Foreskin keratinocyte (primary cell): ENCODE measurements around the gene POMT1.

DNA sequence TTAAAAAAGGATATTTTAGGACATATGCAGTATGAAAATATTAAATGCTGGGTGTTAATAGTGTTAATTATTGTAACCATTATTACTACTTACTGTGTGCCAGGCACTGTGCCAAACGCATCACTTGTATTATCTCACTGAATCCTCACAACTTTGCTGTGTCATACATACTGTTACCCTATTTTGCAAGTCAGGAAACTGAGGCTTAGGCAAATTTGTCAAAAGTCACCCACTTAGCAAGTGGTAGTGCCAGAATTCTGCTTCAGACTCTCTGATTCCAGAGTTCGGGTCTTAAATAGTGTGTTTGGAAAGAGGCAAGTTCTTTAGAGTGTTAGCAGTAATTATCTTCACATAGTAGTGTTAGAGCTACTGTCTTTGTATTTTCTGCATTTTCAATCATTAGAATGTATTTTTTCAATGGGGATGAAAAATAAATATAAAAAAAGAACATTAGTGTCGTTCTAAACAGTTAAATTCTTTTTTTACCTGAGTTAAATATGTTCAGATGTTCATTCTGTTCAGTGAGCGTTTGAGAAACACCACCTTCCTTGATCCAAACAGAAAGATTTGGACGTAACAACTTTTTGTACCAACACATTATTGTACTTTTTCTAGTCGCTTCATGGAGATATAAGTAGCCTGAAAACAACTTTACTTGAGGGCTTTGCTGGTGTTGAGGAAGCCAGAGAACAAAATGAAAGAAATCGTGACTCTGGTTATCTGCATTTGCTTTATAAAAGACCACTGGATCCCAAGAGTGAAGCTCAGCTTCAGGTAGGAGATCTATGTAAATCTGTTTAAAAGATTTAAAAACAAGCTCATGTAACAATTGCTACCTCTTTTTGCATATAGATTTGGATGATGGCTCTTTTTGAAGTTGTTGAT, 26.0 kb downstream of the NUP214 start:
- RAMPAGE, total RNA: no peak

DNA sequence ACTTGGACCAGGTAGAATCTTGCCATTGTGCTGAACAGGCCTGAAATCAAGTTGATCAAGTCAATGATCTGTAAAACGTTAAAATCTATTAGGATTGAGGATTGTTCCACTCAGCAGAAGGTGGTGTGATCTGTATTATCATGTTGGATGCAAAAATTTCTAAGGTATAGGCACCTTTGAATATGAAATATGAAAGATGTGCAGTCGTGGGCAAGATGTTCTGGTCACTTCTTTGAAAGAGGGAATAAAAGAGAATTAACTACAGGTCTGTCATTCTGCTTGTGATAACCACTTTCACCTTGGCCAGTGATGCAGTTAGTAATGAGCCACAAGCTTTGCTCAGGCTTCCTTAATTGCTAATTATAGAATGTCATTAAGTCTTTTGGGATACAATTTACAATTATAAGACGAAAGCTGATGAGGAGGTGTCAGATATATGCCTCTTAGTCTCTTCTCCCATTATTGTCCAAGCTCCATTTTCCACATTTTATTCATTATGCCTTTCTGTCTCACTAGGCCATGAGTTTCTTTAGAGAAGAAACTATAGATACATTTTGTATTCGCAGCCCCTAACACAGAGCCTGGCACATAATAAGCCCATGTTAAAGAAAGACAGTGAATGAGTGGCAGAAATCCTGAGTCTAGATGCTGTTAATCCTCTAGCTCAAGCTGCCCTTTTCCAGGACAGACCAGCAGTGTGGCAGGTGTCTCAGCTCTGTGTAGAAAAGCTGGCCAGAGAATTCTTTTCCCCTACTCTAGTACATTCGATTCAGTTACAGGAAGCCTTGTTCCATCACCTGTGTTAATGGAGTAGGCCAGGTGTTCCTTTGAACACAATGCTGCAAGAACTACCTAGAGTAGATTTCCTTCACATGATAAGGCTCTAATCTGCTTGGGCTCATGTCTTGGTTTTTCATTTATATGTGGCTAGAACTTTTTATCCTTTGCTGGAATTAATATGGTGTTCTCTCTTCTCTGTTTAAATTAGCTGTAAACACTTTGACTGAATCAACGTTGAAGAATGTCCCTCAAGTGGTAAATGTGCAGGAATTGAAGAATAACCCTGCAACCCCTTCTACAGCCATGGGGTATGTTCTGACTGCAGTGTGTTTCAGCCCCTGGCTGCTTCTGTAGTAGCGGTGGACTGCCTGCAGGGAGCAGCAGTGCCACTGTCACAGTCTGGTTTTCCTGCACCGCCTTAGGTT, 52.3 kb downstream of the NUP214 start:
- RAMPAGE, total RNA: no peak

DNA sequence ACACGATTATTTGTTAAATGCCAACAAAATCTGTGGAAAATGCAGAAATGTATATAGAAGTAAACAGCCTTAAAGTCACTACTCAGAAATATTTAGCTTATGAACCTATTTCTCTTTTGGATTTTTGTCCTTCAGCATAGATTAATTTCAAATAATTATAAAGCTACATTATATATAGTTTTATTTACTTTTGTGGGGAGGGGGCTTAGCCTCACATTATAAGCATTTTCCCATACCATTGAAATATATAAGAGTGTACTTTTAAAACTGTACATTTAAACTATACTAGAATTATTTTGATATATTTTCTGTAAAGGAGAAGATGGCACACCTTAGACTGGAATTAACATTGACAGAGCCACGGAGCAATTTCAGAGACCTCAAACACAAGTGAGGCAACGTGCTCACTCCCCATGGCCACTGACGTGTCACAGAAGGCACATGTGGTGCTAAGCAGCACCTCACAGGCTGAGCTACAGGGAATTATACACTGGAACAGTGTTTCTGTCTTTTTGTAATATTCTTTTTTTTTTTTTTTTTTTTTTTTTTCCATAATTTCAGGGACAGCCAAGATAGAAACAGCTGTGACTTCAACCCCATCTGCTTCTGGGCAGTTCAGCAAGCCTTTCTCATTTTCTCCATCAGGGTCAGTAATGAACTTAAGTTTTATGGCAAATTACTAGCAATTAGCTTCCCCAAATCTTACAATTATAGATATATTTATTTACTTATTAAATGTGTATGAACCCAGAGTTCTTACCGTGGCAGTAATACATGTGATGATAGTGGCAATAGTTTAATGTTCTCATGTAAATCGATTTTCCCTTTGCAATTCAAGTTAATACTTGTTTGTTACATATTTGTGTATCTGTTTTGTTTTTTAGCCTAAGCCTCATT, 66.5 kb downstream of the NUP214 start:
- RAMPAGE, total RNA: no peak

GRCh38 chr9:131204201-131204652, 72.1 kb downstream of the FAM78A start:
- RAMPAGE, total RNA: no peak

DNA sequence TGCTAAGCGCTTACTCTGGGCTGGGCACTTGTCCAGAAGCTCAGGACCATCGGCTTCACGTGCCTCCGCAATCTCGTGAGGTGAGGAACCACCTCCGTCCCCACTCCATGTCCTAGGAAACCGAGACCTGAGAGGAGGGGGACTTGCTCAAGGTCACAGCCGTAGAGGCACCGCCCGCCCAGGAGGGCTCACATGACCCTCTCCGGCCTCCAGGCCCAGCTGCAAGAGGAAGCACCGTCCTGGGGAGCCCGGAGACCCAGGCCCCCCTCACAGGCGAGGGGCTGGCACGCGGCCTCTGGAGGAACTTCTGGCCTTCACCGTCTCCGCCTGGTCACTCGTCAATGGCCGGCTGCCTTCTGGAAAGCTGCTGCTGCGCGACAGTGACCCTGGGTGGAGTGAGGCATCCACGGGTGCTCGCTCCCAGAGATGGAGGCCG, 24.2 kb downstream of the FAM78A start:
- RAMPAGE, total RNA: no peak

DNA sequence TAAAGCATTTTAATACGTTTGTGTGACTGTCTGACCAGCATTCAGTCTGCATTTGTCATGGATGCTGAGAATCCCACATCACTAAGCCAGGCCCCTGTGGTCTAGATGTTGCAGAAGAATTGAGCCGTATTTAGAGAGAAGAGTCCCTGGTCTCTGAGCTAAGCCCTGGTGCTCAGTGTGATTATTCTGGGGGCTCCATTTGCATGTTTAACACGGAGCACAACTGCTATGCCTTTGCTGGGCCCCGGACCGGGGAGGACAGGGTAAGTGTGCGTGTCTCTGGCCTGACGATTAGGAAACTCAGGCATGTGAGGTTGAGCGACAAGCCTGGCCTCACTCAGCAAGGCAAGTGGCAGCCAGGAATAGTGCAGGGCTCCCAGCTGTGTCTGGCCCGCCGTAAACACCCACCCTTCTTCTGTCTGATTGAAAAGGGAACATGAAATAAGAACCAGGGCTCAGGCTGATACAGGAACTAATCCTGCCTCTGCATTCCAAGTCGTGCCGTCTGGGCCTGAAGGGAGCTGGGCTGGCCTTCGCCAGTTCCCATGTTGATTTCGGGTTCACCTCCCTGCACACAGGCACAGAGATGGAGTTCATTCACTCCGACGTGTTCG, 22.3 kb downstream of the FAM78A start:
- RAMPAGE, total RNA: no peak

- RAMPAGE, total RNA: no peak
Measured at GRCh38 chr9:131277356-131278661, 1.5 kb upstream of the FAM78A start.

GRCh38 chr9:131282525-131283663, 6.6 kb upstream of the FAM78A start:
- RAMPAGE, total RNA: no peak

- RAMPAGE, total RNA: no peak
Measured at GRCh38 chr9:131299159-131299882, 9.8 kb downstream of the PLPP7 start.

DNA sequence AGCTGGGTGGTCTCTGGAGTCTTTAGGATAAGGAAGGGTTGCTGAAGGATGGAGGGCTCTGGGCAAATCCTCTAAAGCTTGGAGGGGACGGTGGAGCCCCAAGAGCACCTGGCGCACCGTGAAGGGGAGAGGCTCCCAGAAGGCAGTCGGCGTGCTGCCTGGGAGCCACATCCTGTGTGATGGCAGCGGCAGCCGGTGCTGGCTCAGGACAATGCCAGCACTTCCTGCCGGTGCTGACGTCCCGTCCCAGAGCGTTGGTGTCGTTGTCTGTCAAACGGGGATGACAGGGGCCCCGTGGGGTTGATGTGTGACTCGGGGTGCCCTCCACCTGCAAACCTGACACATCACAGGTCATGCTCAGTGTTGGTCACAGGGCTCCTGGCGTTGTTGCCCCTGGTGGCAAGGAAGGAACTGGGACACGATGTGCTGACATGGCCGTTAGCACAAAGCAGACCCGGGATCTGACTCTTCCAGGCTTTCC, 21.2 kb downstream of the PLPP7 start:
- RAMPAGE, total RNA: no peak

GRCh38 chr9:131358444-131358943, 35.4 kb upstream of the PRRC2B start:
- RAMPAGE, total RNA: no peak

DNA sequence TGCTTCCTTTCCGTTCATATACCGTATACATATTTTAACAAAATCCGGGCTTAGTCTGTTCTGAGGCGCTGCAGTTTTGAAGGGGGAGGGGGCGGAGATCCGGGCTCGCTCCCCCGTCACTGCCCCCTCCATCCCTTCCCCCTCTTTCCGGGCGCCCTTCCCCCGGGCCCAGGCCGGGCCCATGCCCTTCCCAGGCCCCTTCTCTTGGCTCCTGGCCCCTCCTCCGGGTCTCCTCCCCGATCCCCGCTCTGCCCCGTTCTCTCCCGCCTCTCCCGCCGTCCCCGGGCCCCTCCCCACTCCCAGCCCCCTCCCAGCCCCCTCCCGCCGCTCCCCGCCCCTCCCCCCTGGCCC, 344 bp upstream of the PRRC2B start:
- RAMPAGE, total RNA: no peak

- RAMPAGE, total RNA: no peak
Measured at GRCh38 chr9:131475129-131475736, 27.5 kb upstream of the POMT1 start.

DNA sequence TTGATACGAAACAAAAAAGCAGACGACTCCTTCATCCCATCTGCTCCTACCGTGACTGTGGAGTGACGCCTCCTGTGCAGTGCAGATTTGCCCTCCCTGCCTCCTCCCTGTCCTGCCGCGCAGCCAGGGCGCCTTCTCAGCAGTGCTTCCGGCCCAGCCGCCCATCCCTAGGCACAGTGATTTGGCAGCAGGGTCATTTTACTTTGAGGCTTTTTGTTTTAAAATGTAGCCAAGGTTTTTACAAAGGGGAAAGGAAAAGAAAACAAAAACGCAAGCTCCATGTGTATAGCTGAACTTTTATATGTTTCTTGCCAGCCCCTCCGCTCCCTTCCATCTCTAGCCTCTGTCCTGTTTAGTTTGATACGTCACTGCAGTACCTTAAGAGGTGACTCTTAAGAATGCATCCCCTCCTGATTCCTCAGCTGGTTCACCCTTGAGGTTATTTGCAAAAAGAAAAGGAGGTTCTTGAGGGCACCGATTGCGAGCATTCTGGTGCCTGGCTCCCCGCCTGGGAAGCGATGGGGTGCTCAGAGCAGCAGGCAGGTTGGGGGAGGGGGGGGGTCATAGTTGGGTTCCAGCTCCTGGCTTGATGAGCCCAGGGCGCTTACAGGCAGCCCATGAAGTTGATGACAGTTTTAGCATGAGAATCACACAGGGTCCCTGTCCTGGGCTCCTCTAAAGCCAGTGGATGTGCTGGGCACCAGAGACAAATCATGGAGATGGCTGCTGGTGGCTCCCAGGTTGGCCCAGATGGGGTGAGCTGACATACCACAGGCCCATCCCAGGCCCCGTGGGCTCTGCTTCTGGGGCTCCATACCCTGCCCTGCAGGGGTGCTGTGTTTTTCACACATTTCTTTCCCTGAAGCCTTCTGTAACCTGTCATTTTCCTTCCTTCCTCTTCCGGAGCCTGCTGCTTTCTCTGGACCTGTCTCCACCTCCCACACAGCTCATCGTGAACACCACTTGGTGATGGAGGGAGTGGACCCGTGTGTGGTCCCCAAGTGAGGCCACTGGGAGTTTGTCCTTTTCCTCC, 6.3 kb upstream of the POMT1 start:
- RAMPAGE, total RNA: no peak

DNA sequence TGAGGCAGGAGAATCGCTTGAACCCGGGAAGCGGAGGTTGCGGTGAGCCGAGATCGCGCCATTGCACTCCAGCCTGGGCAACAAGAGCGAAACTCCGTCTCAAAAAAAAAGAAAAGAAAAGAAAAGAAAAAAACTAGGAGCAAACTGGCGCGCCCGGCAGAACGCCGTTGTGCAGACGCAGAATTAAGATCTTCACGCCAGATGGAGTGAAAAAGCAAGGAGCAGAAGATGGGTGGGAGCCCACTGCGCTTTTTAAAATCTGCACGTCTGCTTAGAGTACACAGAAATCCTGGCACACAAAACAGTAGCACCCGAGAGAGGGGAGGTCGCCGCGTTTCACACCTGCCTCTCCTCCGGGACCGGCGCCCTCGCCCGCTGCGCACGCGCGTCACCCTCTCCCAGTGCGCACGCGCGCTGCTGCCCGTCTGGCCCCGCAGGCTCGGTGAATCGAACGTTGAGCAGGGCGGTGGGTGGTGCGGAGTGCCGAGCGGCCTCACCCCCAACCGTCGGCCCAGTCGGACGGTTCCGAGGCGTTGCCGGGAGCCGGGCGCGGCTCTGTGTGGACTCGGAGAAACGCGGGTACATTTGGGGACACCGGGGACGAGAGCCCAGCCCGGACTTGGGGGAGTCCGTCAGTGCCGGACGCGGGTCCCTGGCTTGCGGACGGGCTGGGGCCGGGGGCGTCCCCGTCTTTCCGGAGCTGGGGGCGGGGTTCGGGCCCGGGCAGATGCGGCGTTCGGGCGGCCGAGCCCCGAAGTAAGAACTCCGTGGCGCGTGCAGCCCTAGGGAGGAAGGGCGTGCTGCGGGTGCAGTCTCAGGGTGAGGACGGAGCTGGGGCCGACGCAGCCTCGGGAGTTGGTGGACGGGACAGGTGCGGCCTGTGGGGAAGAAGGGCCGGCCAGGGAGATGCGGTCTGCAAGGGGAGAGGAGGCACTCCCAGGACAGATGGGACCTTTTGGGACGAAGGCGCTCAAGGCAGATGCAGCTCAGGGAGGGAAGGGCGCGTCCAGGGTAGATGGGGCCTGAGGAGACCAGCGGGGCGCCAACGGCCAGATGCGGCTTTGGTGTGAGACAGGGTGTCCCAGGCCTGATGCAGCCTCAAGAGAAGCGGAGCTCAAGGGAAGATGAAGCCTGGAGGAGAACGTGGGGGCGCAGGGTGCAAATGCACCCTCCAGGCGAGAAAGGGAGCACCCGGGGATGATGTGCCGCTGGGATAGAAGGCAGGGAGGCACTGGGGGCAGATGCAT, at the start of gene POMT1:
POMT1 (plus strand) TSS at position 424 of the 1,247 bp plus-strand sequence.
- RAMPAGE, total RNA: no peak

- RAMPAGE, total RNA: no peak
Measured at GRCh38 chr9:131606808-131607669, 61.7 kb downstream of the PRRT1B start.

DNA sequence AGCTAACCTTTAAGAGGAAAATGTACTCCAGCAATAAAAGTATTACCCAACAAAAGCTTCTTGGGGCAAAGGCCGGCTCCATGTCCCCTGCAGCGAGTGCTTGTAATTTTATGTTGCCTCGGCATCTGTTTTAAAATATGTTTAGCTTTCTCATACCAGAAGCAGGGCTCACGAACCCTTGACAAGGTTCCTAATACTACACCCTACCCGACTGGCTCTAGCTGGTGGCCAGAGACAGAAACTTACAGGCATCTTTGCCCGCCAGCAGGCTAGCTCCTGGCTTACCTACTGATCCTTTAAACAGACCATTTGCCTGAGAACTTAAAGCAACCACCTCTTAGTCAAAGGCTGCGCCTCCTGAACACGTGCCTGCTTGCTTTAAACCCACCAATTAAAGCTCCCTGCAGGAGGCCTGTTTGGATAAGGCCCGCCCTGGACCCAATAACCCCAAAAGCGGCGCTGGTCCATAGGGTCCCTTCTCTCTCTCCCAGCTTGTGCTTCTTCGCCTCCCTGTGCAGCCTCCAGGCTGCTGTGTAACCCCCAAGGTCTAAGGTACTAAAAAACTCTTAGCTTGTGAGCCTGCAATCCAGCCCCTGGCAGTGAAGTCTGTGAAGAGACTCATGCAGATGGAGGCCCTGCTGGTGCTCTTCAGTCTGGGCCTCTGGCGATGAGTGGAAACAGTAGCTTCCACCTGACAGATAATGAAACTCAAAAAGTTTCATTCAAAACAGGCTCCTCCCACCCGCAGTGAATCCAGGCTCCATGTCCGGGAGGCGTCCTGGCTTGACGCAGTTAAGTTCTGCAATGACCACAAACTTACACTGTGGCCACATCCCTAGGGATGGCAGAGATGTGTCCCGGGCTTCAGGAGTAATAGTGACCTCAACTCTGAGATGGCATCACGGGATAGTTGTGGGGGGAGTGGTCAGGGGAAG, 97.1 kb downstream of the PRRT1B start:
- RAMPAGE, total RNA: no peak

DNA sequence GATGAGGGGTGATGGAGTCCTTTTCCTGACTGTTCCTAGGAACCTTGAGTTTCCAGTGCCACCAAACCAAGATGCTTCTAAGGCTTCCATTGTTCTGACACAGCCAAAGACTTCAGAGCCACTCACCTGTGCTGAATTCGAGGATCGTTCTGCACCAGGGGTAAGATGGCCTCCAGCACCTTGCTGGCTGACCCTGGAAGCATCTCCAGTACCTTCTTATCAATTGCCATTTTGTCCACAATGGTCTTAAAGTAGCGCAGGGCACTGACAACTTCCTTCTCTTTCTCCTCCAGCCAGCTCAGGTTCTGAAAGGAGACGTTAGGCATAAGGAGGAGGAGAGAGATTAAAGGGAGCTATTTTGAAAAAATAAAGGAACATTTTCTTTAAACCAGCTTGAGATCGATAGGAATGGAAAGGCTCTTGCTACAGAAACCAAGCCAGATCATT, 96.7 kb downstream of the RAPGEF1 start:
- RAMPAGE, total RNA: no peak

DNA sequence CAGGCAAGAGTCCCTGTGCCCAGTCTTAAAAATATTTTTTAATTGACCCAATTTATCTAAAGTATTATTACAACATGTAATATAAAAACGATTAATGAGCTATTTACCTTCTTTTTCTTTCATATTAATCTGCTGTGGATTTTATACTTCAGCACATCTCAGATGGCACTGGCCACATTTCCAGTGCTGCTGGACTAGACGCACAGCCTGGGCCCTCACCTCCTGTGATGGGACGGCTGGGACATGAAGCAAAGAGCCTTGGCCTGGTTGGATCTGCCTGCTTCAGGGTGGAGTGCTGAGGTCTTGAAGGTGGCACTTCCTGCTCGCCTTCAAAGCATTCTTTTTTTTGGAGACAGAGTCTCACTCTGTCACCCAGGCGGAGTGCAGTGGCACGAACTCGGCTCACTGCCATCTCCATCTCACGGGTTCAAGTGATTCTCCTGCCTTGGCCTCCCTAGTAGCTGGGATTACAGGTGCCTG, 73.2 kb downstream of the RAPGEF1 start:
- RAMPAGE, total RNA: no peak

DNA sequence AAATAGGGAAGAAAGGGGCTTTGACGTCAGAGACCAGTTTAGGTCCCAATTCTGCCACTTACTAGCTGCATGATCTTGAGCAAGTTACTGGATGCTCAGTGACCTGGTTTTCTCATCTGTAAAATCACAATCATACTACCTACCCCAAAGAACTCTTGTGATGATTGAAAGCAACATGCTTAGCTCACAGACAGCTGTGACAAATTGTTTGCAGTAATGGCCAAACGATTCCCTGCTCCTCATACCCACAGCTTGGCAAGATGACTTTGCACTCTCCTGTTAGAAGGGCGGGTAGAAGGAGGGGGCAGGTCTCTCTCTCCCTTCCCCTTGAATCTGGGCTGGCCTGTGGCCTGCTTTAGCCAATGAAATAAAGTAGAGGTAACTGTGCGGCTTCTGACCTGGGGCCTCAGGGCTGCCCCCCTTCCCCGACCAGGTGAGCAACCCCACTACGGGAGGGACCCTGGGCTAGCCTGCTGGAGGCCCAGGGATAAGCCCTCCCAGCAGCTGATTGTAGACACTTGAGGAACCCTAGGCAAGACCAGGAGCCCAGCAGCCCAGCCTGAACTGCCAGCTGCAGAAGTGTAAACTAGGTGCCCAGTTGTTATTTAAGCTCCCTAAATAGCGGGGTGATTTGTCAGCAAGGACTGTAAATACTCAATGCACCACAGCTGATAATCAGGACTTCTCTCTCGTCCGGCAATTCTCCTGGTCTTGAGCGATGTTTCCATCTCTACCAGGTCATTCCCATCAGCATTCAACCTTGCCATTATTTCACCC, 41.4 kb downstream of the RAPGEF1 start:
- RAMPAGE, total RNA: no peak